Uterus (tissue), 7 donors: ENCODE data around the genes OR10G4, OR10G7, OR8D1, VSIG2 and DDX25.

DNA sequence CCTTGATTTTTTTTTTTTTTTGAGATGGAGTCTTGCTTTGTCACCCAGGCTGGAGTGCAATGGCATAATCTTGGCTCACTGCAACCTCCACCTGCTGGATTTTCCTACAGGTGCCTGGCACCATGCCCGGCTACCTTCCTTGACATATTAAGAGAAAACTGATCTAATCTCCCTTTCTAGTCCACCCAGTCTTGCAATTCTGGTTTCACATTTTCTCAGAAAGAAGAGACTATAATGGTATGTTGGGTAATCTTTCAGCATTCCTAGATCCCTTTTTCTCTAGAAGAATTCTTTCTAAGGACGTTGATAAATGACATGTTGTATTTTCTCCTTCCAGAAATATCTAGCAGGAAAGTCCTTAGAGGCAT, 10.4 kb upstream of the HSPA8 start:
- PRO-cap, 4 experiments = no peak in any of the 4 experiments
- RAMPAGE, long total RNA, 2 experiments = no peak in any of the 2 experiments
- RRBS = no CpG with 5 or more reads among the region's 2 CpGs

DNA sequence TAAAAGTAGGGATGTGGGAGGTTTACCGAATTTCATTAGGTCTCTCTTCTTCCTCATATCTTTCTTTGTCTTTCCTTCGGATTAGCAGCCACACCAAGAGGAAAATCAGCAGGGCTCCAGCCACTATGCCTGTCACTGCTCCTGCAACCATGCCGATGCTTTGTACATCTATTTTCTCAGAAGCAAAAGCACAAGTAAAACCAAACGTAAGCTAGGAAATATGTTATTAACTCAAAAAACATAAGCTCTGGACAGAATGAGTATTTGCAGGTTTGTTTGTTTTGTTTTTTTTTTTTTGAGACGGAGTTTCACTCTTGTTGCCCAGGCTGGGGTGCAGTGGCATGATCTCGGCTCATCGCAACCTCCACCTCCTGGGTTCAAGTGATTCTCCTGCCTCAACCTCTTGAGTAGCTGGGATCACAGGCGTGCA, 12.8 kb upstream of the HSPA8 start:
- PRO-cap, 4 experiments = no peak in any of the 4 experiments
- RAMPAGE, long total RNA, 2 experiments = start-site peak on the minus strand in 1 of 2 experiments, centred at positions 51 to 164 of the sequence, 13 to 23 reads per replicate
- RRBS = no CpG with 5 or more reads among the region's 8 CpGs

DNA sequence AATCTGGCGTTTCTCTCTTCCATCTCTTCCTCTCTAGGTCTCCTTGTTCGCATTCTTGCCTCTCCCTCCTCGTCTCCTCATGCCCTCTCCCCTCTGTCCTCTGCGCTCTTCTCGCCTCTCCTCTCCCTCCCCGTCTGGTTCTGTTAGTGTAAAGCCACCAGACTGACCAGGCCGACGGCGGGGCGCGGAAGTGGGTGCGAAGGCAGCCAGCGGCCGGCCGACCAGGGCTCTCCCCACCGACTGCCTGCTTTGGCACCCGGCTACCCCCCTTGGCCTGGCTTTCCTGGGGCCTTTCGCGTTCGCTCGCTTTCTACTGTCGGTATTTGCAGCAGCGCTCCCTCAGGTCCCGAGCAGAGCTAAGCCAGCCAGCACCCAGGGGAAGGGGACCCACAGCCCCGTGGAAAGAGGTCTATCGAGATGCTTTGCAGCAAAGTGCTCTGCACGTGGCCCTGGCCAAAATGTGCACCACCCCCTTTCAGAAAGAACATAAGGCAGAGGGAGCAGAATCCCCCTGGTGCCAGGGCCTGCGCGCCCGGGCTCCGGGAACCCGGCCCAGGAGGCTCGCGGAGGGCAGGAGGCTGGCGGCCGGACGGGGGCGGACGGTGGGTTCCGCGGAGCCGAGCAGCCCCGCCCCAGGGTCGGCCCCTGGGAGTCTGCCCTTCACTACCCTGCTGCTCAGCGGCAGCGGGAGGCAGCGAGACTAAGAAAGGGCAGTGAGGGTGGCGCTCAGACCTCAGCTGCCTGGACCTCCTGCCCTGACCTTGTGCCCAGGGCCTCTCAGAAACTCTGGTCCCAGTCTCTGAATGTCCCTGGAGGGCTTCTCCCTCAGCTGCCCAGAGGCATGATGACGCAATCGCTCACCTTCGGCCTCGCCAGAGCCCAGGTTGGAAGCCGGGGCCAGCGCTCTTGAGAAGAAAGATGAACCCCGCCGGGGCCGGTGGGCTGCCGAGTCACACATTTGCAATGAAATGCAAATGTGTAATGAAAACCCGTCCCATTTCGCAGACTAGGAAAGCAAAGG, 900 bp upstream of the CLMP start:
- PRO-cap, 4 experiments = peak in 4 of 4 experiments; most common plus-strand start position 147 of the sequence (in 1); most common minus-strand start position 136 of the sequence (in 4)
- RAMPAGE, long total RNA, 2 experiments = no peak in any of the 2 experiments
- RRBS = 6% methylated on average over 7 of the region's 60 CpGs

GRCh38 chr11:123320240-123320507, 109.9 kb upstream of the GRAMD1B start:
- PRO-cap, 4 experiments = no peak in any of the 4 experiments
- RAMPAGE, long total RNA, 2 experiments = no peak in any of the 2 experiments
- RRBS = no CpG with 5 or more reads among the region's 5 CpGs

DNA sequence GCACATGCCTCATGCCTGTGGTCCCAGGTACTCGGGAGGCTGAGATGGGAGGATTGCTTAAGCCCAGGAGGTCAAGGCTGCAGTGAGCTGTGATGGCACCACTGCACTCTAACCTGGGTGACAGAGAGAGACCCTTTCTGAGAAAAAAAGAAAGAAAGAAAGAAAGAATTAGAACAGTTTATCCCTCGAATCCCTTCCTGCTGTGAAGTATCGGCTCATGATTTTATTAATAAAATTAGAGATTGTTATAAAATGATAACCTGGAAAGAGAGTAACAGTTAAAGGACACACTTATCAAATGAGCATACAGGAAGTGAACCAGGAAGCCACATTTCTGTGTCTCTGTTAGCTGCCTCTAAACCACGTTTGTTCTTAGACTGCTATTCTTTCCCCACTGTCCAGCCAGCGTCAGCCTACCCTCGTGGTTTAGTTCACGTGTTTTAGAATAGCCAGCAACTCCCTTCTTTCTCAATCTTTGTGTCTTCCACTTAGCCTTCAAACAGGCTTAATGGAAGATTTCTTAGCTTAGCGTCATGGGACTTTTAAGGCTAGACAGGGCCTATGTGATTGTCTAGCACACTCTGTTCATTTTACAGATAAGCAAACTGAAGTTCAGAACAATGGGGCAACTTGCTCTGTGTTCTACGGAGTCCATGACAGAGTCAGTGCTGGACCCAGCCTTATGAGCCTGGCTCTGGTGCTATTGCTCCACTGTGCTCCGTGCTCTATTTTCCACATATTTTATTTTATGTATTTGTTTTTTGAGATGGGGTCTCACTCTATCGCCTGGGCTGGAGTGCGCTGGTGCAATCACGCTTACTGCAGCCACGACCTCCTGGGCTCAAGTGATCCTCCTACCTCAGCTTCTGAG, 27.1 kb downstream of the GRAMD1B start:
- PRO-cap, 4 experiments = peak in 1 of 4 experiments; most common minus-strand start position 368 of the sequence (in 1)
- RAMPAGE, long total RNA, 2 experiments = no peak in any of the 2 experiments
- RRBS = no CpG with 5 or more reads among the region's 14 CpGs

DNA sequence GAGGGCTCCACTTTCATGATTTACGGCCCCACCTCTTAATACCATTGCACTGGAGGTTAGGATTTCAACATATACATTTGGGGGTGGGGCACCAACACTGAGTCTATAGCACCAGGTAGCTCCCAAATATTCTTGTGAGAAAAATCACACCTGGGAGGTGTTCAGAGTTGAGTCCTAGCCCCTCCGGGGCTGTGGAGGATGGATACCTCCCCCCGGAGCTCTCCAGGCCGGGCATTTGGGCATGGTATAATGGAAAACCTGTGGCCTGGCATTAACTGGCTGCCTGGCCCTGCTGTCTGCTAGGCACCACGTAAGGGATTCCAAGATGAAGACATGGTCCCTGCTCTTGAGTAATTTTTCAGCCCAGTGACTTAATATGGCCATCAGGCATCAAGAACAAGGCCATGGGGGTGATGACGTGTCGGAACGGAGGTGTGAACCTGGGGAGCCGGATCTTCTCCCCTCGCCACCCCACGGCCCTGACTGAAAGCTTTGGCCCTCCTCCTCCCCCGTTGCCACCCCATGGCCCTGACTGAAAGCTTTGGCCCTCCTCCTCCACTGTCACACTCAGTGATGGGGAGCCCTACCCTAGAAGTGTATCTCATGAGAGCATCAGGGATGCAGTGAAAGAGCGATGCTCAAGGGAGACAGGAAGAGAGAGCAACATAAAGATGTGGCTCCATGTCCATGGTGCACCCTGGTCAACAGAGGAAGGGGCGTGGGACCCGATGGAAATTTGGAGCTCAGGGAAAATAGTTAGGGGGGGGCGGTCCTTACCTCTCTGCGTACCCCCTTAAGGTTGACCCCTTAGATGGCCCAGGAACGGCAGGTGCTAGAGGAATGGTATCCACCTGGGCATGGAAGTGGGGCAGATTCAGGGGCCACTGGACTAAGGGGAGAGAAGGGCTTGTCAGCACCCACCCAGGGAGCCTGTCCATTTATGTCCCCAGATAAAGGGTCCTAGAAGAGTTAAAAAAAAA, 58.4 kb downstream of the GRAMD1B start:
- PRO-cap, 4 experiments = no peak in any of the 4 experiments
- RAMPAGE, long total RNA, 2 experiments = no peak in any of the 2 experiments
- RRBS = no CpG with 5 or more reads among the region's 18 CpGs

GRCh38 chr11:123613059-123613868, 41.2 kb downstream of the SCN3B start:
- PRO-cap, 4 experiments = no peak in any of the 4 experiments
- RAMPAGE, long total RNA, 2 experiments = no peak in any of the 2 experiments
- RRBS = no CpG with 5 or more reads among the region's 12 CpGs

DNA sequence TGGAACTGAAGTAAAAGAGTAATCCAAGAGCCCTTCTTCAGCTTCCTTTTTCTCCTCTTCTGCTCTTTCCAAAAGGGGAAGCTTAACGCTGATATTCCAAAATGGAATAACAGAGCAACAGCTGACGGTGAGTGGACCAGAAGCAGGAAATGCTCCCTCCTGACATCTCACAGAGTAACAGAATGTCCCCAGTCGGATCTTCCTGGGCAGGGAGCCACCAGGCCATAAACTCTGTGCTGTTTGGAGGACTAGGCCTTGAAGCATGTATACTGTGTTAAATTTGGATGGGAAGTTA, 920 bp upstream of the SCN3B start:
- PRO-cap, 4 experiments = no peak in any of the 4 experiments
- RAMPAGE, long total RNA, 2 experiments = no peak in any of the 2 experiments
- RRBS = no CpG with 5 or more reads among the region's 3 CpGs

- PRO-cap, 4 experiments = no peak in any of the 4 experiments
- RAMPAGE, long total RNA, 2 experiments = no peak in any of the 2 experiments
- RRBS = no CpG with 5 or more reads among the region's 8 CpGs
Observed at GRCh38 chr11:123702165-123702501, 39.3 kb downstream of the ZNF202 start.

DNA sequence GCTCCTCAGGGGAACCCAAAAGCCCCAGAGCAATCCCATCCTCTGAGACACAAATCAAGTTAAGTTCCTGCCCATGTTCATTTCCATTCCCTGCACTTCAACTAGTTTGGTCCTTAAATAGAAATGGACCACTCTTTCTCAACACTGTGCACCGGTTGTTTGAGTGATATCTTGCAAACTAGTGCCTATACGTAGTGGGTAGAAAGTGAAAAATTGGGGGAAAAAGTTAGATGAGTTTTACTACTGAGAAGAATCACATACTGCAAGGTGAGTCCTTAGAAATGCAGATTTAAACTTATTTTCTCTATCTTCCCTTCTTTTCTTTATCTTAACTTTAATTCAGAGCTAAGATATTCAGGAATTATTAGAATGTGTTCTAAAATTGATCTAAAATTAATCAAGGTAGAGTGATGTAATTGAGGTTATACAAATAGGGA, at the start of gene OR10G4:
TSS of gene OR10G4 (plus strand) at position 152 of the 437 bp plus-strand sequence.
- PRO-cap, 4 experiments = no peak in any of the 4 experiments
- RAMPAGE, long total RNA, 2 experiments = no peak in any of the 2 experiments
- RRBS = no CpG with 5 or more reads among the region's 2 CpGs

- PRO-cap, 4 experiments = no peak in any of the 4 experiments
- RAMPAGE, long total RNA, 2 experiments = no peak in any of the 2 experiments
- RRBS = no CpG with 5 or more reads among the region's 1 CpG
Observed at GRCh38 chr11:124041197-124041737, at the start of gene OR10G7. OR10G7 (minus strand) TSS chr11:124041325.

GRCh38 chr11:124313729-124314322, at the start of gene OR8D1:
OR8D1 (minus strand) TSS chr11:124313949.
- PRO-cap, 4 experiments = no peak in any of the 4 experiments
- RAMPAGE, long total RNA, 2 experiments = no peak in any of the 2 experiments
- RRBS = no CpG with 5 or more reads among the region's 4 CpGs

GRCh38 chr11:124745666-124746048, 5.9 kb downstream of the NRGN start:
- PRO-cap, 4 experiments = no peak in any of the 4 experiments
- RAMPAGE, long total RNA, 2 experiments = no peak in any of the 2 experiments
- RRBS = 40% methylated on average over 2 of the region's 24 CpGs

GRCh38 chr11:124746049-124746562, 5.9 kb downstream of the VSIG2 start:
- PRO-cap, 4 experiments = peak in 1 of 4 experiments; most common plus-strand start chr11:124746402 (in 1)
- RAMPAGE, long total RNA, 2 experiments = no peak in any of the 2 experiments
- RRBS = 26% methylated on average over 4 of the region's 30 CpGs

DNA sequence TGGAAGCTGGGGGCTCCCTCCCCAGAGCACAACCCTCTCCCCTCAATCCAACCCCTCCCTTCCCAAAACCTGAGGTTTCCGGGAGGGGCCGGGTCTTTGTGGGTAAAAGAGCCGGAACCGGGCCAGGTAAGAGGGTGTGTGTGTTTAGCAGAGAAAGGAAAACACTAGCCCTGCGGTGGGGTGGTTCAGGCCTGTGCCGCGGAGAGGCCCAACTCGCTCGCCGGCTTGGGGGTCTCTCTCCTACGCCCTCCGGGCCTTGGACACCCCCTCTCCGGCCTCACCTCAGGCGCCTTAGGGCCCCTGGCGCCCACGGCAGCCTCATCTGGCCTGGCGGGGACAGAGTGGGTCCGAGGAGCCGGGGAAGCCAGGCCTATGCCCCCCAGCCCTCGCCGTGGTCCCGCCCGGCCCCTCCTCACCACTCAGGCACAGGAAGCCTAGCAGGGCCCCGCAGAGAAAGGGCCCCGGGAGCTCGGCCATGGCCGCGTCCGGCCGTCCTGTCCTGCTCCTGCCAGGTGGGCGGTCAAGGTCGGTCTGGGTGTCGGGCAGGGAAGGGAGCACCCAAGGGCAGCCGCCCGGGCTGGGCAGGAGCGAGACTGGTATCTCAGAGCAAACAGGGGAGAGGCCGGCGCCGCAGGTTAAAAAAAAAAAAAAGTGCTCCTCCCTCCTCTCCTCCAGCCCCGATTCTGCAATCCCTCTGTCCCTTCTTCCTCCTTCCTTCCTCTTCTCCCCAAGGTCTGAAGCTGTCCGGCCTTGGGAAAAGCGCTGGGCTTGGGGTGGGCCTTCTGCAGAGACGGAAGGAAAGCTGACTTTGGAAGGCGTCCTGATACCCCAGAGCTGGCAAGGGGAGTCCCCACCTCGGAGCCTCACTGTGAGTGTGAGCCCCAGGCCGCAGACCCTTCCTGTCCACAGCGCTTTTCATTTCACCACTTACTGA, at the start of gene VSIG2:
TSS of gene VSIG2 (minus strand) at position 595 of the 934 bp plus-strand sequence.
- PRO-cap, 4 experiments = peak in 2 of 4 experiments; most common minus-strand start position 595 of the sequence (in 2)
- RAMPAGE, long total RNA, 2 experiments = no peak in any of the 2 experiments
- RRBS = 15% methylated on average over 27 of the region's 47 CpGs

DNA sequence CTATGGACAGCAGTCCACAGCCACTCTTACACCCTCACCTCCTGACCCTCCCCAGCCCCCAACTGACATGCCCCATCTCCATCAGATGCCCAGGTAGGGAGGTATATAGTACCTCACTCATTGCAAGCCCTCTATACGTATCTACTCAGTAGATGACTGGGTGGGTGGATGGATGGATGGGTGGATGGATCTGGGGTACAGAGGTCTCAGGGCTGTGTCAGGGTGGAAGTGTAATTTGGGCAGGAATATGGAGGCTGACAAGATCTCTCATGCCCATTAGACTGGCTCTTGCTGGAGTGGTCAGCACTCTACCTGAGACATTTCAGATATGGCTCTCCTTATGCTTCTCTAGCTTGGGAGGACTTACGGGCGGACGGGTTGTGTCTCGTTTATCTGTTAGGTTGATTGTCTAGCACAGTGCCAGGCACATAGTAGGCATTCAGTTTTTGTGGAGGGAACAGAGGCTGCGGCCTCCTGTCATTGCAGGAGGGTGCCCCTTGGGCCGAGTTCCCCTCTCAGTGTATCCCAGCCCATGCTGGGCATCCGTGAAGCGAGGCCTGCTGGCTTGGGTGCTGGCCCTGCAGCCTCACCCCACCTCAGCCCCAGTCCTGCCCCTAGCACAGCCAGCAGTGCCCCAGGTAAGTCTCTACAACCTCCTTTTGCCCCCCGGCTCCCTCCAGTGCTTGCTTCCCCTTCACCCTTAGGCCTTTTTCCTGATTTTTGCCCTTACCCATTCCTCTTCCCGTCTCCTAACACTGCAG, 13.7 kb downstream of the ROBO3 start:
- PRO-cap, 4 experiments = no peak in any of the 4 experiments
- RAMPAGE, long total RNA, 2 experiments = no peak in any of the 2 experiments
- RRBS = no CpG with 5 or more reads among the region's 11 CpGs

DNA sequence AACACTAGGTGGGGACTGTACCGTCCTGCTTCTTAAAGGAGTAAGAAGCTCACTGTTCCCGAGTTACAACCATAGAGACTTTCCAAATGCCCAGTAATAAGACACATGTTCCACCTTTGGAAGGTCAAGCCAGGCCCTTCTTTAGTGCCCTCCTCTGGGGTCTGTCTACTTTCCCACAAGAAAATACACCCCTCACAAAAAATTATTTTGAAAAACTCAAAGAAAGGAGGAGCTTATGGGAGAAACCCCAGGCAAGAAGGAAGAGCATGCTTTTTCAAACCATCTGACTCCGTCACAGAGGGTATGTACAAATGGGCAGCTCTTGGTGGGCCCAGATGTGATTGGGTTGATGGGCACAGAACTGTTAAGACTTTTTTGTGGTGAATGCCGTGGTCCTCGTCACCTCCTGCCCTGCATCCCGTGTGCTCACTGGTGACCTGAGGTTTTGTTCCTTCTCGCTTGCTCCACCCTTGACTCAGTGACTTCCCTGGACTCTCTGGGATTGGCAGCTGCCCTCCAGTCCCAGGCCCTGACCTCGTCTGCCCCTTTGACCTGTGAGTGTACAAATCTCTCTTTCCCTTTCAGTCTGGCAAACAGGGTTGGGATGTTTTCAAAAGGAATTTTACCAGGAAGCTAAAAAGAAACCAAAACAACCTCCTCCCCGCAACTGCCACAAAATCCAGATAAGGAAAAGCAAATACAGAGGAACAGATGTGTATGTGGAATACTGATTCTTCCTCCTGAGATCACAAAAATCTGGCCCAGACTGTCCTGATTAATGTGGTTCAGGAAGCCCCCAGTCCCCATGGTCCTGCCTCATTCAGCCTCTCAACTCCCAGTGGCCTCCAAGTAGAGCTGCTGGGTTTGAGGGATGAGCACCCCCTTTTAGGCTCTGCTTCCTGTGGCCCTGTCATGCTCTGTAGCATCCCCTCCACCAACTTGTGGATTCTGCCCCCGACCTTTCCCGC, 15.4 kb downstream of the ROBO4 start:
- PRO-cap, 4 experiments = no peak in any of the 4 experiments
- RAMPAGE, long total RNA, 2 experiments = no peak in any of the 2 experiments
- RRBS = no CpG with 5 or more reads among the region's 11 CpGs

- PRO-cap, 4 experiments = no peak in any of the 4 experiments
- RAMPAGE, long total RNA, 2 experiments = no peak in any of the 2 experiments
- RRBS = no CpG with 5 or more reads among the region's 3 CpGs
Observed at GRCh38 chr11:124934688-124935300, 1.1 kb downstream of the HEPACAM start.

DNA sequence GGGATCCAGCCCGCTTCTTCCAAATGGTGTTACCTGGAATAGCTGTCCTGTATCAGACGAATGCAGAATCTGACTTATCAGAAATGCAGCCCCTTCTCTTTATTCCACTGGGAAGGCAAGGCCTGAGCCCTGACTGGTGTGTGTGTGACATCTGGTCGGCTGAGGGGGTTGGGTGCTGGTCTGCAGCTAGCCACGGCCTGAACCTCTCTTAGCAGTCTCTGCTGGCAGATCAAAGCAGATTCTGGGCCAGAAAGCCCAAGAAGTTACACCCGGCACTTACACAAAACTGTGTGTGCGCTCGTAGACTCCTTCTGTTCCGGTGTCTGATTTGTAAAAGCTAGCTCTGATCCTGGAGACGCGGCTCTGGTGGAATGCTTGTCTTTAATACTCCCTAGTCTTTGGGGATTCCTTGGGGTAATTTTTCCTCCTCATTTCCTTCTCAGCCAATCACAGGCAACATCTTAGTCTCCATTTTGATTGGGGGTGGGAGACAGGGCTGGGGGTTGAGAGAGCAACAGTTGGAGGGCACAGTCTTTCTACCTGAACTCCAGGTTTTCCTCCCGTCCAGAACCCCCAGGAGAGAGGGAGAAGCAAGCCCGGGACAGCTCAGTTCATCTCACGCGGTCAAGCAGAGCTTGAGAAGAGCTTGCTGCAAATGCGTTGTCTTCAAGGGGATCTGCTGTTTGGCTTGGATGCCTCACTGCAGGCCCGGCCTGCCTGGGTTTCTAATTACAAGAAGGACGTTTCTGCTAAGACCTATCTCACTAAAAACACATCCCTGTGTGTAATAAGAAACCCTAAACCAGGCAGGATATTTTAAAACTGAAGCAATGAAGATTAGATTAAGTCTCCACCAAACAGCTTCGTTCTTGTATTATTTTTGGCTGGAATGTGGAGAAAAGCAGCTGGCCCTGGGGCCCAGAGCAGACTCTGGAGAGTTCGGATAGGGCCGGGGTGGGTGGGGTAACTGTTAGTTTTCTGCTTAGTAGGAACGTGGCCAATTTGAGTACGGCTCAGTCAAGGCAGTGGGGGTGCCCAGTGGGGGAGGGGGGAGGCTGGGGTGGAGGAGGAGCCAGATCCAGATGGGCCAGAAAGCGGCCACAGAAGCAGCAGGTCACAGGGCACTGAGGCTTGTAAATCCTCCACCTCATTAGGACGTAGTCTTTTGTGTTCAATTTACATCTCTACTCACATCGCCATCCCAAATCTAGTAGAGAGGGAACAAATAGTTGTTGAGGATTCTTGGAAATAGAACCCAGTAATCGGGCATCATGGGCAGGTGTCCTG, 5.8 kb downstream of the PKNOX2 start:
- PRO-cap, 4 experiments = peak in 4 of 4 experiments; most common minus-strand start position 678 of the sequence (in 3)
- RAMPAGE, long total RNA, 2 experiments = no peak in any of the 2 experiments
- RRBS = 30% methylated on average over 7 of the region's 26 CpGs

GRCh38 chr11:125903891-125904937, at the start of gene DDX25:
DDX25 (plus strand) TSS chr11:125904508.
- PRO-cap, 4 experiments = peak in 1 of 4 experiments; most common plus-strand start chr11:125904508 (in 1)
- RAMPAGE, long total RNA, 2 experiments = no peak in any of the 2 experiments
- RRBS = 12% methylated on average over 6 of the region's 87 CpGs